AG04450 (cell line): ENCODE results near the genes GNAT1 and HYAL1.

- CAGE, long polyA plus RNA = no peak
- RRBS = 2% methylated on average over 4 of the region's 12 CpGs
Measured at GRCh38 chr3:50121116-50121979, 32.6 kb downstream of the RBM5 start.

DNA sequence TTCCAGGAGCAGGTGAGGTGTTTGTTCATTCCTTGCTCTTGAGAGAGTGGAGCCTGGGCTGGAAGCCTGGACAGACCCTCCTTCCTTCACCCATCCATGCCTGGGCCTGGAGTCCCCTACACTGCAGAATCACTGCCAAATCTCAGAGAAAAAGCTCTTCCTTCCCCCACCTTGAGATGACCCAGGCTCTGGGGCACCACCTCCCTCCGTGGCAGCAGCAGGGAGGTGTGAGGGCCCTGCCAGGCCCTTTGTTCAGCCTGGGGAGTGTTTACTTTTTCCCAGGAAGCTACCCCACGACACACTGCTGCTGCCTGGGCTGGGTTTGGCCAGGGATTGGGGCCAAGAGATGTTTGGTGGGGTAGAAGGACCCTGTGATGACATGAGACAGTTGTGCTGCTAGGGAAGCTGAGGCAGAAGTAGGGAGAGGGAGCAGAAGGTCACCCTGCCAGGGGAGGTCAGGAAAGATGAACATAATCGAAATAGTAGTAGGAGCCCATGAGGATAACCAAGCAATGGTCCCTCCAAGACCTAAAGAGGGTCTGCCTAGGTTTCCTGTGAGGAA lies 7.4 kb downstream of the SEMA3F start:
- CAGE, long polyA plus RNA = no peak
- RRBS = no CpG with 5 or more reads among the region's 3 CpGs

- CAGE, long polyA plus RNA = no peak
- RRBS = no CpG with 5 or more reads among the region's 7 CpGs
Measured at GRCh38 chr3:50164088-50164629, 9.0 kb downstream of the SEMA3F start.

- CAGE, long polyA plus RNA = no peak
- RRBS = no CpG with 5 or more reads among the region's 10 CpGs
Measured at GRCh38 chr3:50188134-50189015, 3.0 kb upstream of the GNAT1 start.

- CAGE, long polyA plus RNA = no peak
- RRBS = no CpG with 5 or more reads among the region's 7 CpGs
Measured at GRCh38 chr3:50191187-50191790, at the start of gene GNAT1. TSS of gene GNAT1 (plus strand) at chr3:50191610.

DNA sequence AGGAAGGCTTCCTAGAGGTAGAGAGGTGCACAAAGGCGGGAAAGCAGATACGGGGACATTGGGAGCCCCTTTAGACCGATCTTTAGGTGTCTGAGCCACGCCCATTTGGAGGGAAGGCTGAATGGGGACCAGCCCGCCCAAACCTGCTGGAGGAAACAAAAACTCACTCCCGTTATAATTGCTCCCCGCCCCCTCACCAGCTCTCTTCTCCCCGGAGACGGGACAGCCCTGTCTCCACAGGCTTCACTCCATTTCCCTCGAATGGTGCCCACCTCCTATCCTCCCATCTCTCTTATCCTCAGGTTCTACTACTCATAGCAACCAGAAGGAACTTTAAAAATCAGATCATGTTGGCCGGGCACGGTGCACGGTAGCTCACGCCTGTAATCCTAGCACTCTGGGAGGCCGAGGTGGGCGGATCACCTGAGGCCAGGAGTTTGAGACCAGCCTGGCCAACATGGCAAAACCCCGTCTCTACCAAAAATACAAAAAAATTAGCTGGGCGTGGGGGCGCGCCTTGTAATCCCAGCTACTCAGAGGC lies 8.0 kb upstream of the GNAI2 start:
- CAGE, long polyA plus RNA = no peak
- RRBS = no CpG with 5 or more reads among the region's 20 CpGs

DNA sequence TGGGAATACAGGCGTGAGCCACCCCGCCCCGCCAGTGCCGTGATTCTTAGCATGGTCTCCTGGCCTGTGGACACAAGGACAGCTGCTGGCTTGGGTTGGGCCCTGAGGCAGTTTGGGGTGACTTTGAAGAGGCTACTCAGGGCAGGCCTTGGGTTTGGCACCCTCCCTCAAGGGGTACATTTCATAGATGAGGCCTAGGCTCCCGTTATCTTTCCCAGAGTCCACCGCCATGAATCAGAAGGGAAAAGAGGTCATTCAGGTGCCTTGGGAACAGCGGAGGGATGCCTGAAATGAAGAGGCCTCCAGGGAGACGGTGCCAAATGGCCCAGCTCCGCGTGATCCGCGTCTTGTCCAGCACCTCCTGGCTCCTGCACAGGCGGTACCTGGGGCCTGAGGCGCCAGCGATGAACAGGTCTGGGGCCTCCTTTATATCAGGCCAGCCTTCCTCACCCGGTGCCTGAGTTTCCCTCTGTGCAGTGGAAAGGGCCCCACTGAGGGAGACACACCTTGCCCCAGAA lies 9.3 kb downstream of the GNAI2 start:
- CAGE, long polyA plus RNA = no peak
- RRBS = no CpG with 5 or more reads among the region's 16 CpGs

- CAGE, long polyA plus RNA = no peak
- RRBS = no CpG with 5 or more reads among the region's 9 CpGs
Measured at GRCh38 chr3:50254561-50255411, 14.2 kb upstream of the SEMA3B start.

GRCh38 chr3:50272707-50273964 lies 4.2 kb downstream of the SEMA3B start:
- CAGE, long polyA plus RNA = no peak
- RRBS = 20% methylated on average over 57 of the region's 90 CpGs

DNA sequence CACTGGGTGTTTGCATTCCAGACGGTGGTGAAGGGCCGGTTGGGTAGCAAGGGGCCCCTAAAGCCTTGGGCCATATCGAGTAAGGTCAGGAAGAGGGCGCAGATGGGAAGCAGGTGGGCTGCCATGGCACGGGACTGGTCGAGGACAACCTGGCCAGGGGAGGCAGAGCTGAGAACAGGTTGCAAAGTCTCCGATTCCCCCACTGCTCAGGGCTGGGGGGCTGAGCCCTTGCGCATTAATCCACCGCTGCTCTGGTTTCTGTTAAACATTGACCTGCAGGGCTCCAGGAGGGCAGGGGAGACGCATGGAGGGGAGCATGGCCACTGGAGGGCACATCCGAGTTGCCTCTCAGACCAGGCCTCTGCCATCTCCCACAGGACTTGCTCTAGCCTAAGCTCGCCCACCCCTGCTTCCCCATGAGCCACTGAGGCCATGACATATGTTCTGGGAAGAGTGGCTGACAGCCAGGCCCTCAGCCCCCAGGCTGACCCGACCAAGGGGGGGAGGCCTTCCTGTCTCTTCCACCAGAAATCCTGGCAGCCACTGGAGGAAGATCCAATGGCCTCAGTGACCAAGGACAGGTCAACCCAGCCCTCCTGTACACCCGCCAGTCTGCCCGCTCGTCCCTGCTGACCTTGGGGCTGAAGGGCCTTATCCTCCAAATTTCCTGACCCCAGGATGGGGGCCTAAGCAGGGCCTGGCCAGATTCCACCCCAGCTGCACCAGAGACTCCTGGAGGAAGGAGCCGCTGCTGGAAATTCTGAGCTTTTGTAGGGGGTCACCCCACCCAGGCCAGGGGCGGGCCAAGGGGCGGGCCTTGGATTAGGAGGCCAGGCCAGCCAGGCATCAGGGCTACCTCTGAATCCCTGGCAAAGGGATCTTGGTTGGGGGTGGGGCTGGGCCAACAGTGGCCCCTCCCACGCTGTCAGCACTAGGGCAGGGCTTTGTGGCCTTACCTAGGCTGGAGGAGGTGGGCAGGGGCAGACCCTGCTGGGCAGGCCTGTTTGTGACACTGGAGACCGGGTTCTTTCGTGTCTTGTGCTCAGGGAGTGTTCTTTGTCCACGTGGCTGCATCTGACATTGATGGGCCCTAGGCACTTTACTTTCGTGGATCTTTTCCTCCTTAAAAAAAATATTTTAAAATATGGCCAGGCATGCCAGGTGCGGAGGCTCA lies at the start of gene HYAL1:
TSS of gene HYAL1 (minus strand) at position 743 of the 1,174 bp plus-strand sequence.
- CAGE, long polyA plus RNA = no peak
- RRBS = no CpG with 5 or more reads among the region's 25 CpGs

DNA sequence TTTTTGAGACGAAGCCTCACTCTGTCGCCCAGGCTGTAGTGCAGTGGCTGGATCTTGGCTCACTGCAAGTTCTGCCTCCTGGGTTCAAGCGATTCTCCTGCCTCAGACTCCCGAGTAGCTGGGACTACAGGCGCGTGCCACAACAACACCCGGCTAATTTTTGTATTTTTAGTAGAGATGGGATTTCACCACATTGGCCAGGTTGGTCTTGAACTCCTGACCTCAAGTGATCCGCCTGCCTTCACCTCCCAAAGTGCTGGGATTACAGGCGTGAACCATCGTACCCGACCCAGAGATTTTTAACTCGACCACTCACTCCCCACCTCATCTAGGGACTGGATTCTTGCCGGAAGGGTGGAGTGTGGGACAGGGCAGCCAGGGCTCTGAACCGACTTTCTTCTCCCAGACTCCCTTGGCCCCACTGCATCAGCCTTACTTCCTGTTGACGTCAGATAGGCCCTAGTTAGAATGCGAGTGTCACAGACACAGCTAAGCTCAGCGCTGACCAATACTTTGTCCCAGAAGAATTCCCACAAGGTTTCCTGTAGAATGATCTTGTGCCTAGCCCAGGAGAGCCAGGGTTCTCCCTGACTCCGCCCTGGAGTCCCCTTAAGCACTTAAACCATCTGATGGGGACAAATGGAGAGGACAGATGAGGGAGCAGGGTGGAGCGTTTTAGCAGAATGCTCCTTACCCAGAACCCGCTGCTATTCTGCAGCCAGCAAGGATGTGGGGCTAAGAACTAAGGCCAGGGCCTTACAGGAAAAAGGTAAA lies 5.7 kb upstream of the TUSC2 start:
- CAGE, long polyA plus RNA = no peak
- RRBS = no CpG with 5 or more reads among the region's 20 CpGs

DNA sequence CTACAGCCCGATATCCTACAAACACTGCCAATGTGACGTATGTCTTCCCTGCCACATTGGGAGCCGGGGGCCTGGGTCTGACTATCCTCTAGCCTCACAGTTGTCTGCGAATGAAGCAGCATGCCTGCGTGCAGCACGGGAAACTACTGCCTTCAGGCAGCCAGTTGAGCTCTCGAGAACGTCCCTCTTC lies 324 bp downstream of the NPRL2 start:
- CAGE, long polyA plus RNA = no peak
- RRBS = 23% methylated on average over 3 of the region's 8 CpGs

GRCh38 chr3:50358275-50359357 lies 705 bp downstream of the TMEM115 start:
- CAGE, long polyA plus RNA = no peak
- RRBS = 35% methylated on average over 15 of the region's 62 CpGs

- CAGE, long polyA plus RNA = no peak
- RRBS = no CpG with 5 or more reads among the region's 37 CpGs
Measured at GRCh38 chr3:50449991-50451295, 53.0 kb downstream of the CACNA2D2 start.

- CAGE, long polyA plus RNA = no peak
- RRBS = no CpG with 5 or more reads among the region's 16 CpGs
Measured at GRCh38 chr3:50592011-50593311, 19.1 kb downstream of the CISH start.

- CAGE, long polyA plus RNA = no peak
Measured at GRCh38 chr3:50602089-50602275, 9.6 kb downstream of the CISH start.

DNA sequence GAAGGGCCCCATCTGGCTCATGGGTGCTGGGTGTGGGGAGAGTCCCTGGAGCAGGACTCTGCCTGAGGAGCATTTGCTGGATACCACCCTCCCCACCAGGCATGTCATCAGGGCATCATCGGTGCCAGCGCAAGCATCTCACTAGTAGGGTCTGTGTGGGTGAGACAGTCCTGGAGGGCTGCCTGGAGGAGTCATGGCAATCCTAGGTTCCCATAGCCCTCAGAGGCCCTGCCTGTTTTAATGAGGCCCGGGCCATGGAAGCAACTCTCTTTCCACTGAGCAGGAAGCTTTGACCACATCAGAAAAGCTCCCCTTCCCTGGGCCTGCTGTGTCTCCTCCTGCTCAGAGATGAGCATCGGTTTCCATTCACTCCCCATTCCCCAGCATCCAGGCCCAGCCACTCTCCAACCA lies 9.3 kb downstream of the CISH start:
- CAGE, long polyA plus RNA = no peak
- RRBS = no CpG with 5 or more reads among the region's 4 CpGs

DNA sequence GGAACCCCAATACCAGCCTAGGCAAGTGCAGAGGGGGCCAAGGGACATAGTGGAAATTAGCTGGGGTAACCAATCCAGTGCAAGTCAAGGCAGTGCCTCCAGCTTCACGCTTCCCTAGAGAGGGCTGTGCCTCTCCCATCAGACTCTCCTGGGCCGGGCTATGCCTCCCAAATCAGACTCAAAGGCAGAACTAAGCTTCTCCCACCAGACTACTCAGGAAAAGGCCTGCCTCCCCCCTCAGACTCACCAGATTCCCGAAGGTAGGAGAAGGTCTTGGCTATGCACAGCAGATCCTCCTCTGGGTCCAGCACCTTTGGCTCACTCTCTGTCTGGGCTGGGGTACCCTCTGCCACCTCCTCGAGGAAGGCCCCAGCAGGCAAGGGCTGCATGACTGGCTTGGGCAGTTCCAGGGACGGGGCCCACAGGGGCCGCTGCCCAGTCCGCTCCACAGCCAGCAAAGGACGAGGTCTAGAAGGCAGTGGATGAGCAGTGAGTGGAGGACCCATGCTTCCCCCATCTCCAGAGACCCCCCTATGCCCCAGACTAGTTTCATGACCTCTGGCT lies 3.4 kb downstream of the CISH start:
- CAGE, long polyA plus RNA = no peak
- RRBS = no CpG with 5 or more reads among the region's 8 CpGs

- CAGE, long polyA plus RNA = no peak
- RRBS = no CpG with 5 or more reads among the region's 3 CpGs
Measured at GRCh38 chr3:50638320-50638636, 21.3 kb downstream of the MAPKAPK3 start.

DNA sequence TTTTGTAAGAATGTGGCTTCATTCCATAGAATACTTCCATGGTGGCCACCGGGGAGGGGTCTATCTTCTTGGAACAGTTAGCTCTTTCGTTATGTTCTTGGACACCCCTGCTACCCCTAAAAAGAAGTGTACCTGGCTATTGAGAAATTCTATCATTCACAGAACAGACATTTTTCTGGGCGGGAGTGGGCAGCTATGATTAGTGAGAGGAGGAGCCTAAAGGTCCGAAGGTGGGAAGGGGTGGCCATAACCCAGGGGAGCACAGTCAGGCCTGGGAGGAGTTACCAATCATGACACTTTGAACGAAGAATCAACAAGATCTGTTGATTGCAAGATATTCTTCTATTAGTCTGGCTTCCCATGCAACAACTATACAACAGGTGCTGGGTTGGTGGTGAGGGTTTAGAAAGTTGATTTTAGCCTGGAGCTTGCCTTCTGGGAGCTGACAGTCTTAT lies 1.3 kb upstream of the DOCK3 start:
- CAGE, long polyA plus RNA = no peak
- RRBS = no CpG with 5 or more reads among the region's 5 CpGs